HT-29 (cell line): ENCODE measurements around a stretch of chr17.

GRCh38 chr17:182367-182877 is 972 bp upstream of the DOC2B start:
- RAMPAGE, long total RNA: no peak

- RAMPAGE, long total RNA: no peak
Measured at GRCh38 chr17:216056-216359, 34.6 kb upstream of the DOC2B start.

GRCh38 chr17:234136-235379 is 53.1 kb upstream of the DOC2B start:
- RAMPAGE, long total RNA: no peak

DNA sequence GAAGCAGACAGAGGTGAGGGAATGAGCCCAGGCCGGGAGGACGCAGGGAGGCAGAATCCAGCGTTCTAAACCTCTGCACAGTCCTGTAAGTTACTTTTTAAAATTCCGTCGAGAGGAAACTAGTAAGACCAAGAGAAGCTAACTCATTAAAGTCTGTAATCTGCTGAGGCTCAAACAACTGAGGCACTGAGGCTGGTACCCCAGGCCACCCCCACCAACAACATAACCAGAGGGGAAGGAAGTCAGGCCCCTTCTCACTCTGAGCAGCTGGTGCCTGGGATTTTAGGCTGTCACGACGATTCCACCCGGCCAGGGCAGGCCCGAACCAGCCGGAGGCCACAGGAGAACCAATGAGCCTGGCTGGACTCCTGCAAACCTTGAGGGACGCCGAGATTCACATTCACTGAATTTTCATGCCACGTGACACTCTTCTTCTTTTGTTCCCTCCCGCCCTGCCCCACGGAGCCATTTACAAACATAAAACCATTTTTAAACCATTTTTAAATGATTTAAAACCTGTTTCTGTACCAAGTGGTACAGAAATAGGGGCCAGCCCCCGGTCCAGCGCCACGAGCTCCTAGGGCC is 48.2 kb downstream of the RPH3AL start:
- RAMPAGE, long total RNA: no peak

DNA sequence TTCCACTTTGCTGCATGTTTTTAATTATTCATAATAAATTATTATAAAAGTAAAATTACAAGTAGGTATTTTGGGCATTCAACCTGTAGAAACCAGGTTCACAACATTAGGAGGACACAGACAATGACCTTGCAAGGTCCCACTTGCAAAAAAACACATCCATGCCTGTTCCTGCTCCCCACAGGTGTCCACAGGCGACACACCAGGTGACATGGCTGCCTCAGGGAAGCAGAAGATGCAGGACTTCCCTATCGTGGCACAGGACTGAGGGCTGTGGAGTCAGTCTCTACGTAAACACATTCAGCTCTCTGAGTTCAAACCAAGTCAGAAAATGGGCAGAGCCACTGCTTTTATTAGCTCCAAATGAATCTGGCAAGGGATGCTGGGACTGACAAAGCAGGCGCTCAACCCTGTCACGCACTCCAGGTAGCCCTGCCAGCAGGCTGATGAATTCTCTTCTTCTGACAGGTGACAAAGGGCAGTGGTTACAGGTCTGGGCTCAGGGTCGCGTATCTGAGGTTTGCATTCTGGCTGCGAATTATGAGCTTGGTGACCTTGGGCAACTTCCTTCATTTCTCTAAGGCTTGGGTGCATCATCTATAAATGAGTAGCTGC is 9.5 kb downstream of the RPH3AL start:
- RAMPAGE, long total RNA: no peak

DNA sequence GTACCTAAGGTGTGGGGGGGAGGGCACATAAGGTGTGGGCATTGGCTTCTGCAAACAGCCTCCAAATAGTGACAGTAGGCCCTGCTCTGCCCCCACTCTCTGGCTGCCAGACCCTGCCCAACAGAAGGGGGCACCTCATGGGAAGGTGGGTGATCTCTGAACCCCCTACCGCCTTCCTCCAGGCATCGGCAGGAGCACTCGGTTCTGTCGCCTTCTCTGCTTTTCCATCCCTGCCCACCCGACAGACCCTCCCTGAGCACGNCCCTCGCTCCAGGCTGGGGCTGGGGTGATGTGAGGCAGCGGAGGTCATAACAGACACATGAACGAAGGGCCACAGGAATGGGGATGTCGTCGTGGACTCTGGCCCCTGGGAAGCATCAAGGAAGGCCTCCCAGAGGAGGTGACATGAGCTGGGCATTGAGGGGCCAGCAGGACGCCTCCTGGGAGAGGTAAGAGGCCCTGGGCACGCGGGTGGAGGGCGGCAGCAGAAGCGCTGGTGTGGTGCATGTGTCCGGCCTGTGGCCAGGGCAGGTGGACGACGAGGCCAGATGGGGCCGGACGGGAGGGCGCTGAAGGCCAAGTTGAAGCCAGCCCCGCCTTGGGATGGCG is 79.1 kb downstream of the C17orf97 start:
- RAMPAGE, long total RNA: no peak

- RAMPAGE, long total RNA: no peak
Measured at GRCh38 chr17:596122-596758, 118.4 kb downstream of the VPS53 start.

- RAMPAGE, long total RNA: no peak
Measured at GRCh38 chr17:751110-751951, 733 bp downstream of the GEMIN4 start.

GRCh38 chr17:755861-756771 is 4.1 kb upstream of the GEMIN4 start:
- RAMPAGE, long total RNA: no peak

- RAMPAGE, long total RNA: no peak
Measured at GRCh38 chr17:835459-835863, 53.3 kb downstream of the MRM3 start.

GRCh38 chr17:869514-870666 is 87.7 kb downstream of the MRM3 start:
- RAMPAGE, long total RNA: no peak

DNA sequence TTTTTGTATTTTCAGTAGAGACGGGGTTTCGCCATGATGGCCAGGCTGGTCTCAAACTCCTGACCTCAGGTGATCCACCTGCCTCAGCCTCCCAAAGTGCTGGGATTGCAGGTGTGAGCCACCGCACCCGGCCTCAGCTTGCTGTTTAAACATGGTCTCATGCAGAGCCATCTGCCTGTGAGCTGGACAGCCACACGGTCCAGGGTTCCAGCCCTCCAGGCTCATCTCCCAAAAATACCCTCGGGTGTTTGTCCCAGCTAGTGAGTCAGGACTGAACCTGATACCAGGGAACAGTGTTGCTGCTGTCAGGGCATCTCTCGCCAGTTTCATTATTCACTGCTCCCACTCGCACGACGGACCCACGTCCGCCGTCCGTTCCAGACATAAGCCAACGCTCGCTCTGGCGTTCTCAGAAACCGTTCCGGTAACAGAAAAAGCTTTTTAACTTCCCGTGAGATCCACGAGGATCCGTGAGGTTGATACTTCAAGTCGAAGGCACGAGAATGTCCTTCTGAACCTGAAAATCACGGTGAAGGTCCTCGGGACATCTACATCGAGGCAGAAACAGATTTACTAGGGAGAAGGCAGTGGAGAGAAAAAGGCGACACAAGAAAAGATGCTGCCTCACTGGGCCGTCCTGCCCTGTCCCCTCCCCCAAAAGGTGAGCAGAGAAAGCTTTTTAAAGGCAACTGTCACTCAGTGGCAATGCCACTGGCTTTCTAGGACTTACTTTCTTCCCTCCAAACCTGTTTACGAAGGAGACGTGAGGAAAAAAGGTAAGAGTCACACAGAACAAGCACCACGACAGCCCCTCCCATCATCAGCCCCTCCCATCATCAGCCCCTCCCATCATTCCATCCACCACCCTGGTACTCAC is 77.5 kb downstream of the NXN start:
- RAMPAGE, long total RNA: no peak

DNA sequence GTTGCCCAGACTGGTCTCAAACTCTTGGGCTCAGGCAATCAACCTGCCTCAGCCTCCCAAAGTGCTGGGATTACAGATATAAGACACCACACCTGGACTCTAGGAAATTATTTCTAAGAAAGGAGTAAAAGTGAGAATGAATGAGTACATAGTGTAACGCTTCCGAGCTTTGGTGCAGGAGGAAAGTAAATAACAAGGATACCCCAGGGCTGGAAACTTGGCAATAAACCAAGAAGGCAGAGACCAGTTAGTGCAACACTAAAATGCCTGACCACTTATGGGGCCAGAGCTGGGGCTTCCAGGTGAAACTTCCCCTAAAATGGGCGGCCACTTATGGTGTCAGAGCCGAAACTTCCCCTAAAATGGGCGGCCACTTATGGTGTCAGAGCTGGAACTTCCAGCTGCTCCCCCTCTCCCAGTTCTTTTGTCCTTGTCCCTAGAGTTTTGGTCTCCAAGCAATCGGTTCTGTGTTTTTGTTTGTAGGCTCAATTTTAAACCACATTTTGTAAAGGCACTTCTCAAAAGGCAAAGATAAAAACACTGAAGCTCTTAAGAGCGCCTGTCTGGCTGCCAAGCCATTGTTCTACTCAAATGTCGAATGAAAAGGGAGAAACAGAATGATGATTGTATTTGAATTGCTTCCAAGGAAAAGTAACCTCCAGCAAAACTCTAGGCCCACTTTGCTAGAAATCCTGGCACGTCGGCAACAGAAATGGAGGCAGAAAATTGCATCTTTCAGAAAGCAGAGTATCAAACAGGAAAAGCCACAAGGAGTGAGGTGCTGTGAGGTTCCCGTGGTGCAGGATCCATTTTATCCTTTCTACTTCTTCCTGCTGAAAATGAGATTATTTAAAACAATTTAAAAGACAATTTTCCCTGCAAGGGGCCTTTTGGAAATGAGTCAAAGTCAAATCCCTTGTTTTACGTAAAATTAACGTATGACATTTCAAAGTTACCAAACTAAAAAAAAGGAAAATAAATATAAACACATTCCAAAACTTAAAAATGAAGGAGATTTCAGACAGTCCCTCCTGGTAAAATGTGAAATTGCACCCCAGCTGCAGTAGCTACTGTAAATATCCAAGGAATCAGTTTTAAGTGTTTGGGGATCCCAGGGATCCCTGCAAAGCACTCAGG is 63.7 kb downstream of the NXN start:
- RAMPAGE, long total RNA: no peak

GRCh38 chr17:933260-934163 is 46.1 kb downstream of the NXN start:
- RAMPAGE, long total RNA: no peak

DNA sequence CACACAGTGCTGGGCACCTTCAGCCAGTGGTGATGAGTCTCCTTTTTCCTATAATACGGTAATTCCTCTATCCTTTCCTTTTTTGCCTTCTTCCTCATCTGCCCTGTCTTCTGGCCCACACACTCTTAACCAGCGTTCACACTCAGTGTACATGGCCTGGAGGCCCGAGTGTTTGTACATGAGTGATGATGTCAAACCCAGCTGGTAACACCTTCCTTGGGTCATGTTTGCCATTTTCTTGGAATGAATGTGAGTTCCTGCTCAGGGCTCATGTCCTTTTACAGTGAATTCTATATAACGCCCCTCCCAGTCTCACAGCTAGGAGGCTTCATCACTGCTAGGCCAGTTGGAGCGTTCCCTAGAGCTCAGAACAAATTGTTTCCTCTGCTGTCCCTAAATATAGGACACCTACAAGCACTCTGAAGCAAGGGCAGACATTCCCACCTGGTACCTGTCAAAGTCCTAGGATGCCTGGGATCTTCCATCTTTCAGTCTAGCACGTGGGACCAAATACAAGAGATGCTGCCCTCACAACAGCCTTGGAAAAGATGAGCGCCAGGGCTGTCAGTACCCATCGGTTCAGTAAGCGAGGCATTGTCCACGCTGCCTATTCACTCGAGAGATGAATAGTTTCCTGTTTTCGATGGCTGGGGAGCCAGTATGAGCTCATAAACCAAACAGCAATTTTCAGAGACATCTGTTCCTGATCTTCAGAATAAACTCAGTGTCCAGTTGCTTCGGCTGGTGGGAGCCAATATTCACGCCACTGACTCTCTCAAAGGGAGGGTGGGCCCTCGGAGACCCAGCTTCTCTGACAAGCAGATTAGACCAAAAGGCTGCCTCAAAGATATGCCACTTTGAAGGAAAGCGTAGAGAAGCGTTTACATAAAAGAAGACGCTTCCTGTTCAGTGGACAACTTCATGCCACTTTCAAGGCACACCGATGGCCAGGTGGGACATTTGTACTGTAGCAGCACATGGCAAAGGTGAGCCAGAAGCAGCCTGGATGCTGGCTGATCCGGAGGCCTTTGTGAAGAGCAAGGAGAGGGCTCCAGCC is 5.7 kb downstream of the TIMM22 start:
- RAMPAGE, long total RNA: no peak

DNA sequence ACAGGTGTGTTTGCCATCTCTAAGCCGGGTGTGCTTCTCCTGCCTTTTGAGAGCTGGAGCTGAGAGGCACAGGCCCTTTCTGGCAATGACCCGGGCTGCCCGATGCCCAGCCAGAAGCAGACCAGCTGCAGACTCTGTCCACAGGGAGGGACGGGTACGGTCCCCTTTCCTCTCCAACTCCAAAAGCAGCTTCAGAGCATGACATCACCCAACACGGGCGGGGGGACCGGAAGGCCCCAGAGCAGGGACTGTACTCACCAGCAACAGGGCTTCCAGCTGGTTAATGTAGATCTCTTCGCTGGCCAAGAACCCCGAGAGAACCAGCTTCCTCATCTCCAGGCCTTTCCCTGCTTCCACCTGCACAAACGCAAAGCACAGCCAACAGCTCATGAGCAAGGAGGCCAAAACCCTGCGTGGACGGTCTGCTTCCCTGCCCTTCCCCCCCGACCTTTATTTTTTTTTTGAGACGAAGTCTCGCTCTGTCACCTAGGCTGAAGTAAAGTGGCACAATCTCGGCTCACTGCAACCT is 79.3 kb downstream of the ABR start:
- RAMPAGE, long total RNA: no peak

DNA sequence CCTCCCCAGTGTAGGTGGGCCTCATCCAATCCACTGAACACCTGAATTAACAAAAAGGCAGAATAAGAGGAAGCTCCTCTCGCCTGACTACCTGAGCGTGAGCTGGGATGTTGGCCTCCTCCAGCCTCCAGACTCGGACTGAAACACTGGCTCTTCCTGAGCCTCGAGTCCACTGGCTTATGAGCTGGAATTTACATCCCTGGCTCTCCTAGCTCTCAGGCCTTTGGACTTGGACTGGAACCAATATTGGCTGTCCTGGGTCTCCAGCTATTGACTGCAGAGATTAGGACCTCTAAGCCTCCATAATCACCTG is 57.4 kb downstream of the ABR start:
- RAMPAGE, long total RNA: no peak

- RAMPAGE, long total RNA: no peak
Measured at GRCh38 chr17:1122723-1123337, 57.0 kb downstream of the ABR start.

- RAMPAGE, long total RNA: no peak
Measured at GRCh38 chr17:1173604-1174036, 6.2 kb downstream of the ABR start.

DNA sequence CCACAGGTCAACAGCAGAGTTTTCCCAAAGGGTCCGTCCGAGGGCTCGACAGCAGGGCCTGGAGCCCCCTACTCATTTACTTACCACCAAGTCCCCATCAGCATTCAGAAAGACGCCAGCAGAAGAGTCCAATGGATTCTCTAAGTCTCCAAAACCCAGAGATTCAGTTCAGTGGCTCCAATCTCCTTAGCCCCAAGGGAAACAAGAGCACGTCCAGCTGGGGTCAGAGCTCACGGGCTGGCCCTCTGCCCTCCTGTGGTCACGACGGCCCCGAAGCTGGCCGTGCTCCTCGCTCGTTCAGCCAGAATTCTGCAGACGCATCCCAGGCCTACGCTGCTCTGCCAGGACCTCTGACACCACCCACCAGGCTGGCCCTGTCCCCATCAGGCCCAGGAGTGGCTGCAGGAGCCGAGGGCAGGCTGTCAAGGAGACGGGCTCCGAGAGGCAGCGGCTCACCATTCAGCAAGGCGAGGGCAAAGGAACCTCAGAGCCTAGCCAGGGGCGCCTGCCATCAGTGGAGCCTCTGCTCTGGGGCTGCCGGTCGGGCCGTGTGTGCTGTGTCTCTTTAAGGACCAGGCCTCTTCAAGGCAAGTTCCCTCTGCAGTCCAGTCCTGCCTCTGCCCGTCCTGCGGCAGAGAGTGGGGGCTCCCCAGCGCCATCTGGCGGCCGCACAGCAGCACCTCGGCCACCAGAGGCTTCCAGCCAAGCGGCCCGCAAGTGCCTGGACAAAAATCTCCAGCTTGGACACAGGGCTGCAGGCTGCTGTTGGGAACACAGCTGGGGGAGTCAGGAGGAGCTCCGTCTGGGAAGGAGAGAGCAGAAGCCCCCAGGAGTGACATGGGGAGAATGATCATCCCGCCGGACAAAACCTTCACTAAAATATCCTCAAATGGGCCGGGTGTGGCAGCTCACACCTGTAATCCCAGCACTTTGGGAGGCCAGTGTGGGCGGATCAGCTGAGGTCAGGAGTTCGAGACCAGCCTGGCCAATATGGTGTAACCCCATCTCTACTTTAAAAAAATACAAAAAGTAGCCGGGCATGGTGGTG is 7.3 kb upstream of the ABR start:
- RAMPAGE, long total RNA: no peak